Right atrium auricular region (tissue), 2 donors: ENCODE results near the genes PIK3CD, KIF1B and PEX14.

GRCh38 chr1:9651508-9651997, at the start of gene PIK3CD:
PIK3CD (plus strand) TSS chr1:9651731.
- PRO-cap, result no peak
- RAMPAGE, long total RNA, 2 experiments, result start-site peak on the plus strand in 1 of 2 experiments, at chr1:9651730-9651744 at its widest, 35 reads per replicate

GRCh38 chr1:9839480-9839836, 15.7 kb upstream of the CLSTN1 start:
- PRO-cap, result no peak
- RAMPAGE, long total RNA, 2 experiments, result no peak in any of the 2 experiments

GRCh38 chr1:9873329-9874410, 36.4 kb downstream of the CTNNBIP1 start:
- PRO-cap, result no peak
- RAMPAGE, long total RNA, 2 experiments, result no peak in any of the 2 experiments

- PRO-cap, result no peak
- RAMPAGE, long total RNA, 2 experiments, result no peak in any of the 2 experiments
Observed at GRCh38 chr1:9874882-9875437, 35.1 kb downstream of the CTNNBIP1 start.

- PRO-cap, result bidirectional peak, plus-strand start at chr1:9893476, minus-strand start at chr1:9893334
- RAMPAGE, long total RNA, 2 experiments, result no peak in any of the 2 experiments
Observed at GRCh38 chr1:9892354-9893642, 17.3 kb downstream of the CTNNBIP1 start.

GRCh38 chr1:10197039-10197376, 13.4 kb upstream of the KIF1B start:
- PRO-cap, result no peak
- RAMPAGE, long total RNA, 2 experiments, result no peak in any of the 2 experiments

DNA sequence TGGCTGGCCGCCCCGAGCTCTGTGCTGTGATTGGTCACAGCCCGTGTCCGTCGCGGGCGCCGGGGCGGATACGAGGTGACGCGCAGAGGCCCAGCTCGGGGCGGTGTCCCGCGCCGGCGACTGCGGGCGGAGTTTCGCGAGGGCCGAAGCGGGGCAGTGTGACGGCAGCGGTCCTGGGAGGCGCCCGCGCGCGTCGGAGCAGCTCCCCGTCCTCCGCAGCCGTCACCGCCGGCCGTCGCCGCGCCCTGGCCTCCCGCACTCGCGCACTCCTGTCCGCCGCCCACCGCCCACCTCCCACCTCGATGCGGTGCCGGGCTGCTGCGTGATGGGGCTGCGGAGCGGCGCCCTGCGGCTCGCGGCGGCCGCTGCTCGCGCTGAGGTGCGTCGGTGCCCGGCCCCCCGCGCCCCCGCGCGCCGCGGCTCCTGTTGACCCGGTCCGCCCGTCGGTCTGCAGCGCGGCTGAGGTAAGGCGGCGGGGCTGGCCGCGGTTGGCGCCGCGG, at the start of gene KIF1B:
Gene KIF1B (plus strand): TSS at position 156 of the 500 bp plus-strand sequence.
- PRO-cap, result bidirectional peak, plus-strand start at position 159 of the sequence, minus-strand start outside the sequence
- RAMPAGE, long total RNA, 2 experiments, result no peak in any of the 2 experiments

GRCh38 chr1:10303205-10304166, 93.1 kb downstream of the KIF1B start:
- PRO-cap, result no peak
- RAMPAGE, long total RNA, 2 experiments, result no peak in any of the 2 experiments

- PRO-cap, result no peak
- RAMPAGE, long total RNA, 2 experiments, result no peak in any of the 2 experiments
Observed at GRCh38 chr1:10339728-10340249, 59.1 kb upstream of the PGD start.

- PRO-cap, result unidirectional peak, minus-strand start at chr1:10451439
- RAMPAGE, long total RNA, 2 experiments, result no peak in any of the 2 experiments
Observed at GRCh38 chr1:10451285-10452317, 1.8 kb downstream of the CORT start.

- PRO-cap, result bidirectional peak, plus-strand start at chr1:10474954, minus-strand start at chr1:10474857
- RAMPAGE, long total RNA, 2 experiments, result start-site peak on the plus strand in 2 of 2 experiments, at chr1:10474949-10474955 at its widest, 68 to 97 reads per replicate
Observed at GRCh38 chr1:10474653-10475062, at the start of gene PEX14. PEX14 (plus strand) TSS chr1:10474950.

GRCh38 chr1:10510496-10511354, 36.0 kb downstream of the PEX14 start:
- PRO-cap, result no peak
- RAMPAGE, long total RNA, 2 experiments, result no peak in any of the 2 experiments

GRCh38 chr1:10516568-10517648, 42.2 kb downstream of the PEX14 start:
- PRO-cap, result no peak
- RAMPAGE, long total RNA, 2 experiments, result no peak in any of the 2 experiments

GRCh38 chr1:10528242-10528922, 53.6 kb downstream of the PEX14 start:
- PRO-cap, result bidirectional peak, plus-strand start at chr1:10528601, minus-strand start at chr1:10528462
- RAMPAGE, long total RNA, 2 experiments, result no peak in any of the 2 experiments

GRCh38 chr1:10536001-10536884, 61.5 kb downstream of the PEX14 start:
- PRO-cap, result no peak
- RAMPAGE, long total RNA, 2 experiments, result no peak in any of the 2 experiments

- PRO-cap, result no peak
- RAMPAGE, long total RNA, 2 experiments, result no peak in any of the 2 experiments
Observed at GRCh38 chr1:10671845-10672570, 124.4 kb downstream of the CASZ1 start.

GRCh38 chr1:10678226-10678709, 118.2 kb downstream of the CASZ1 start:
- PRO-cap, result no peak
- RAMPAGE, long total RNA, 2 experiments, result no peak in any of the 2 experiments

- PRO-cap, result no peak
- RAMPAGE, long total RNA, 2 experiments, result no peak in any of the 2 experiments
Observed at GRCh38 chr1:10693073-10693391, 103.4 kb downstream of the CASZ1 start.

DNA sequence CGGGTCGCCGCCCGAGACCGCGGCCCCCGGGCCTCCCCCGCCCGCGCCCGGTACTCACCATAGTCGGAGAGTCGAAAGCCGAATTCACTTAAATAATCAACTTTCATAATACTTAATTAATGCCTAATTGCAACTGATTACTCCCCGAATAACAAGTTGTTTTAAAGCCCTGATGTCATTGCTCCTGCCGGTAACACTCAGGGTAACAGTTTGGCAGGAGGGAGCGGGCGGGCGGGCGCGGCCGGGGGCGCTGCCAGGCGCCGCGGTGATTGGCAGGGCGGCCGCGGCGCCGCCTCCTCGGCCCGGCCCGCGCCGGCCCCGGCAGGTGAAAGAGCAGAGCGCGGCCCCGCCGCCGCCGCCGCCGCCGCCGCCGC, 102.2 kb downstream of the CASZ1 start:
- PRO-cap, result bidirectional peak, plus-strand start at position 297 of the sequence, minus-strand start at position 207 of the sequence
- RAMPAGE, long total RNA, 2 experiments, result no peak in any of the 2 experiments

GRCh38 chr1:10698630-10699943, 97.4 kb downstream of the CASZ1 start:
- PRO-cap, result bidirectional peak, plus-strand start at chr1:10699415, minus-strand start at chr1:10699259
- RAMPAGE, long total RNA, 2 experiments, result no peak in any of the 2 experiments